ENCODE measurements around a stretch of chr22.

- RRBS = 18% methylated on average over 4 of the region's 15 CpGs
Measured at GRCh38 chr22:48090055-48090485, 399.3 kb upstream of the TAFA5 start.

DNA sequence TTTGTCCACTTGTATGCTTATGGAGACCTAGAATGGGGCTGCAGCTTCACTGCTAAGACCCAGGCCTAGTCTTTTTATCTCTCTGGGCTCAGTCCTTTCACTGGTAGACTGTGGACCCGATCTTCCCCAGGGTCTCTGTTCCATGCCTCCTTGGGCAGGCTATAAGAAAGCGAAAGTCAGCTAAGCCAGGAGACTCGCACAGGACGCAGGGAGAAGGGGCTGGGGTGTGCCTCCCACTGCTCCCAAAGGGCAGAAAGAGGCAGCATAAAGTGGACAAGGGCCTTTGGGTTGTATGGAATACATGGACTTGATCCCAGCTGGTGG, 398.9 kb upstream of the TAFA5 start:
- RRBS = no CpG with 5 or more reads among the region's 4 CpGs

DNA sequence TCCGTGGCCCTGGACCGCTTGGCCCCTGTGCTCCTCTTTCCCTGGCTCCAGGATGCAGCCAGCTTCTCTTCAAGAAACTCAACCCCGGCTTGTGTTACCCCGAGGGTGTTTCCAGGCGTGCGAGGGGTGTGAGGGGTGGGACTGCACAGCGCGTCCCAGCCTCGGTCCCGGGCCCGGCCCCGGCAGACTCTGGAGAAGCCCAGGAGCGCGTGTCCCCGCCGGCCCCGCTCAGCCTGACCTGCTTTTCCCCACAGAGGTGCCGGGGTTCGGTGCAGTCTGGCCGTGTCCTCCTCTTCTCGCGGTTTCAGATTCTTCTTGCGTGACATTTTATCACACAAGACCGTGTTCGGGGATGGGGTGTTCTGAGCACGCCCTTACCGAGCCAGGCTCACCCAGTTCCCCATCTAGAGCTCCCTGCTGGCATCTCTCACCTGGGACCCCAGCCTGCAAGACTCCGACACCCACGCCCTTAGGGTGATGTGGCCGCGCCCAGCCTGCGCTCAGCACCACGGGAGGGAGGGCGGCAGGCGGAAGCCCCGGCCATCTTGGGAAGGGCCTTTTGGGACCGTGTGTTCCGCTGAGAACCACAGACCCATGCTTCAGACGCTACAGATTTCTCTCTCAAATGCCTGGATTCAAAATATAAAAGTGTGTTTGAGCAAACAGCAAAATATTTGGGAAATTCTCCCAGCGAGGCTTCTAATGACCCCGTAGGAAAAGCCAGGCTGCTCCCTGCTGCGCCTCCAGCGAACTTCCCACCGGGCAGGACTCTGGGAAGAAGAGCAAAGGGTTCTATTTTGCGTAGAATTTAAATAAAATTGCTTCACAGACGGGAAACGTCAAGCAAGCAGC, 562.8 kb downstream of the TAFA5 start:
- RRBS = 72% methylated on average over 11 of the region's 47 CpGs

GRCh38 chr22:49062032-49062964, 572.9 kb downstream of the TAFA5 start:
- RRBS = no CpG with 5 or more reads among the region's 21 CpGs

GRCh38 chr22:49152084-49152562, 662.8 kb downstream of the TAFA5 start:
- RRBS = 12% methylated on average over 2 of the region's 7 CpGs

DNA sequence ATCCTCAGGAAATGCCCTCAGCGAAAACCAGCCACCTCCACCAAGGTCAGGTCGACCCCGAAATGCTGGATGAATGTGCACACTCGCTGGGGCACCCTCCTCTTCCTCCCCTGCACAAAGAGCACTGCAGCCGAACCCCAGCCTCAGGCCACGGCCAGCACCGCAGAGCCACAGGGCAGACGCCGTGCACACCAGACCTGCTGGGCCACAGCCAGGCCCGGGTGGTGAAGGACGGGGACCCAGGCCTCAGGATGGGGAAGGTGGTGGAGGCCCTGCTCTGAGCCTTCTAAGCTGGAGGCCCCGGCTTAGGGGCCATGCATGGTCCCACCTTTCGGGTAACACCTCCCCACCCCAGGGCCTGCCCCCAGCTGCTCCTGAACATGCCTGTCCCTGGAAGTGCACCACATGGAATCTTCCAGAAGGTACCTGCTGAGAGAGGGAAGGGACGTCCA, 205.9 kb downstream of the BRD1 start:
- RRBS = 70% methylated on average over 3 of the region's 14 CpGs

DNA sequence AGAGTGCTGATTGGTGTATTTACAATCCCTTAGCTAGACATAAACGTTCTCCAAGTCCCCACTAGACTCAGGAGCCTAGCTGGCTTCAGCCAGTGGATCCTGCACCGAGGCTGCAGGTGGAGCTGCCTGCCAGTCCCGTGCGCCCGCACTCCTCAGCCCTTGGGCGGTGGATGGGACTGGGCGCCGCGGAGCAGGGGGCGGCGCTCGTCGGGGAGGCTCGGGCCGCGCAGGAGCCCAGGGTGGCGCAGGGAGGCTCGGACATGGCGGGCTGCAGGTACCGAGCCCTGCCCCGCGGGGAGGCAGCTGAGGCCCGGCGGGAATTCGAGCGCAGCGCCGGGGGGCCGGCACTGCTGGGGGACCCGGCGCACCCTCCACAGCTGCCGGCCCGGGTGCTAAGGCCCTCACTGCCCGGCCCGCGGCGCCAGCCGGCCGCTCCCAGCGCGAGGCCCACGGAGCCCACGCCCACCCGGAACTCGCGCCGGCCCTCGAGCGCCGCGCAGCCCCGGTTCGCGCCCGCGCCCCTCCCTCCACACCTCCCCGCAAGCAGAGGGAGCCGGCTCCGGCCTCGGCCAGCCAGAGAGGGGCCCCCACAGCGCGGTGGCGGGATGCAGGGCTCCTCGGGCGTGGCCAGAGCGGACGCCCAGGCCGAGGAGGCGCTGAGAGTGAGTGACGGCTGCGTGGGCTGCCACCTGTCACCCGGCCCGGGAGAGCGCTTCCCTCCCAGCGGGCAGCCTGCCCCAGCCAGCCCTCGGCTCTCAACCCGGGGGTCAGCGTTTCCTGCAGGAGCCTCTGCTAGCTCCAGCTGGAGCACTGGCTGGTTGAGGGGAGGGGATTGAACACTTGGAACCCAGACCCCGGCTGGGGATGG, 157.4 kb downstream of the BRD1 start:
- RRBS = 7% methylated on average over 7 of the region's 79 CpGs

GRCh38 chr22:49678180-49678640, 149.5 kb downstream of the BRD1 start:
- RRBS = 55% methylated on average over 1 of the region's 15 CpGs

GRCh38 chr22:49794504-49794907, 33.2 kb downstream of the BRD1 start:
- RRBS = no CpG with 5 or more reads among the region's 10 CpGs

- RRBS = no CpG with 5 or more reads among the region's 26 CpGs
Measured at GRCh38 chr22:49803844-49804575, 23.7 kb downstream of the BRD1 start.

GRCh38 chr22:49815572-49816101, 12.0 kb downstream of the BRD1 start:
- RRBS = 92% methylated on average over 4 of the region's 15 CpGs

DNA sequence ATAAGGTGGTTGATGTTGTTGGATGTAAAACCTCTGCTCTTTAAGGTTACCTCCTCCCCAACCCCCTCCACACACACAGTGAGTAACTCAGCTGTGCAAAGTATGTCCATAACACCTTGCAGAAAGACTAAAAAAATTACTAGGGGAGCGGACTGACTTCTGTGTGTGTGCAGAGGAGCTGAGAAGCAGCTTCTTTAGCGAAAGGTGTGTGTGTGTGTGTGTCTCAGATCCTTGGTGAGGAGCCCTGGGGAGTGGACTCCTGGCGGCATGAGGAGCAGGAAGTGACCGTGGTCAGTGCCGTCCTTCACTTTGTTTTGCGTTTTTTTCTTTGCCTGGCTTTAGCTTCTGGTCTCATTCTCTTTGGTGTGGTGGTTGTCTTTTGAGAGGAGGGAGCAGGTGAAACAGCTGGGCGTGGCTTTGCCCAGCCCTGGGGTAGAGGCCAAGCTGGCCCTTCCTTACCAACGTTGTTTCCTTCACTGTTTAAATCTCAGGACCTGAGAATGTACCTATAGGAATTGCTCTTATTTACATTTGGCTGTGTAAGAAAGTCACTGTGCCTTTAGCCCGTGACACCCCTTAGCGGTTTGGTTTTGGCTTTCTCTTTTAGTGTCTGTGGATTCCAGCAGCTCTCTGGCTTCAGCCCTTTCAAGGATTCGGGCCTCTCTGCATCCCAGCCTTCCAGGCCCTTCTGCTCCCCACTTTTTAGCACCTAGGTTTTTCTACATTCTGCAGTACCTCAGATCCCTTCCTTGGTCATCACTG, 1.9 kb downstream of the ZBED4 start:
- RRBS = no CpG with 5 or more reads among the region's 11 CpGs

GRCh38 chr22:49936651-49937622, 18.5 kb downstream of the CRELD2 start:
- RRBS = 50% methylated on average over 4 of the region's 22 CpGs

DNA sequence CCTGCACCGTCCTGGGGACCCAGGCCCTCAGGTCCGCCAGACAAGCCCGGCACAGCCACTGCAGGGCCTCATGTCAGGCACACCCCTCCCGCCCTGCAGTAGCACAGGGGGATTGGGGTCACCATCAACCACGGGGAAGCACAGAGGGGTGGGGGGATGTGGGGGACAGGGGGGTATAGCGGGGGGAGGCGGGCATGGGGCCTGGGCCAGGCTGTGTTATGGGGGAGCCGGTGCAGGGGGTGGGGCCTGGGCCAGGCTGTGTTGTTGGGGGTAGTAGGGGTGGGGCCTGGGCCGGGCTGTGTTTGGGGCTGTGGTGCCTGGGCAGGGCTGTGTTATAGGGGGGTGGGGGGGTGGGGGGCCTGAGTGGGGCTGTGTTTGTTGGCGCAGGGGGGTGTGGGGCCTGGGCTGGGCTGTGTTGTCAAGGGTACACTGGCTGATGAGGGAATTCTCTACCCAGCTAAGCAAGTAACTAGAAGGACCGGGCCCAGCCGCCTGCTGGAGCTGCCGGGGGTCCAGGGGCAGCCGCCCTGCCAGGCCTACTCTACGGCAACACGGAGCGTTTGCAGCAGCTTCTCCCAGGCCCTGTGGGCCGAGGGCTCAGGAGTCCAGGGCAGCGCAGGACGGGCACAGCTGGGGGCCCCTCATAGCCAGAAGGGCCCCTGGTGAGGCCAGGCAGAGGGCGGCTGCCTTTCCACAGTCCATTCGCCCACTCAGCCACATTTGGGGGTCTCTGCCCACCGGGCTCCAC, 10.2 kb upstream of the PIM3 start:
- RRBS = 24% methylated on average over 2 of the region's 23 CpGs

GRCh38 chr22:49957058-49957257, 3.6 kb upstream of the PIM3 start:
- RRBS = no CpG with 5 or more reads among the region's 6 CpGs

- RRBS = no CpG with 5 or more reads among the region's 11 CpGs
Measured at GRCh38 chr22:49970727-49970964, 10.1 kb downstream of the PIM3 start.

DNA sequence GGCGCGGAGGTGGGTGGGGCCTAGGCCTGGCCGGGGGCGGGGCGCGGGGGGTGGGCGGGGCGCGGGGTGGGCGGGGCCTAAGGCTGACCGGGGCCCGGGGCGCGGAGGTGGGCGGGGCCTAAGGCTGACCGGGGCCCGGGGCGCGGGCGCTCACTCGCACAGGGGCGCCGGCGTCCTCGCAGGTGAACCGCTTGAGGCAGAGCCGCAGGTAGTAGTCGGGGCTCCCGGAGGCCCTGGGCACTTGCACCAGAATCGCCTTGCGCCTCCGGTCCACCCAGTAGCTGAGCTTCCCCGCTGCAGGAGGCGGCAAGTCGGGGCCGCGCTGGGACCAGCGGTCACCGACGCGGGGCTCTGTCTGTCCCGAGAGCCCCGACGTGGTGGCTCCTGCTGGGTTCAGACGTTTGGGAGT, 12.9 kb downstream of the IL17REL start:
- RRBS = 6% methylated on average over 15 of the region's 45 CpGs

DNA sequence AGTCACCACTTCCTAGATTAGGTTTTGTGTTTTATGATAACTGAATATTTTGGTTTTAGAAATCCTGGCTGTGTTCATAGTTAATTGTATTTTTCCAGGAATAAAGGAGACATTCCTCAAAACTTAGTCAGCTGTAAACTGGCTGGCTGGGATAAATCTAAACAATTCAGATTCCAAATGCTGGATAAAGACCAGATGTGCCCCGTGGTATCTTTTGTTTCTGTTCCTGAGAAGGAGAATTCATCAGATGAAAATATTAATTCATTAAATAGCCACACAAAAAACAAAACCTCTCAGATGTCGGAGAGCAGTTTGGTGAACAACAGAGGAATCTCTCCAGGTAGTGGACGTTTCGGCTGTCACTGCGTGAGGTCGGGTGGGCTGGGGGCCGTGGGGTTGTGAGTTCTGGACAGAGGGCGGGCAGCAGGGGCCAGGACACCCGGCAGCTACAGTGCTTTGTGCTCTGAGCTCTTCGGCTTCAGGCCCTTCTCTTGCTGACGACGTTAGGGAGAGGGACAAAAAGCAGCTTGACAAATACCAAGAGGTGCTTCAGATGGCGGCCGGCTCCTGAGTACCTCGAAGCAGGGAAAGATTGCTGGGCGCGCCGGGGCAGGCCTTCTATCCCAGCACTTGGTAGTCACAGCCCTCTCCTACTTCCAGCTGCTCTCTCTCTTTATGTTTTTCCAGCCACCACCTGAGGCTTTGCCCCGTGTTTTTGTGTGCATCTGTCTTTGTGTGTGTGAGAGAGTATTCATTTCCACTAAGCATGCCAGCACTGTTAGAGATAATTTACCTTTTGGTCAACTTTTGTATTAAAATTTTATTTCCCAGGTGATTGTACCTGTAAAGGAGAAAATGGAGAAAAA, 24.7 kb downstream of the MOV10L1 start:
- RRBS = 0% methylated on average over 4 of the region's 19 CpGs

DNA sequence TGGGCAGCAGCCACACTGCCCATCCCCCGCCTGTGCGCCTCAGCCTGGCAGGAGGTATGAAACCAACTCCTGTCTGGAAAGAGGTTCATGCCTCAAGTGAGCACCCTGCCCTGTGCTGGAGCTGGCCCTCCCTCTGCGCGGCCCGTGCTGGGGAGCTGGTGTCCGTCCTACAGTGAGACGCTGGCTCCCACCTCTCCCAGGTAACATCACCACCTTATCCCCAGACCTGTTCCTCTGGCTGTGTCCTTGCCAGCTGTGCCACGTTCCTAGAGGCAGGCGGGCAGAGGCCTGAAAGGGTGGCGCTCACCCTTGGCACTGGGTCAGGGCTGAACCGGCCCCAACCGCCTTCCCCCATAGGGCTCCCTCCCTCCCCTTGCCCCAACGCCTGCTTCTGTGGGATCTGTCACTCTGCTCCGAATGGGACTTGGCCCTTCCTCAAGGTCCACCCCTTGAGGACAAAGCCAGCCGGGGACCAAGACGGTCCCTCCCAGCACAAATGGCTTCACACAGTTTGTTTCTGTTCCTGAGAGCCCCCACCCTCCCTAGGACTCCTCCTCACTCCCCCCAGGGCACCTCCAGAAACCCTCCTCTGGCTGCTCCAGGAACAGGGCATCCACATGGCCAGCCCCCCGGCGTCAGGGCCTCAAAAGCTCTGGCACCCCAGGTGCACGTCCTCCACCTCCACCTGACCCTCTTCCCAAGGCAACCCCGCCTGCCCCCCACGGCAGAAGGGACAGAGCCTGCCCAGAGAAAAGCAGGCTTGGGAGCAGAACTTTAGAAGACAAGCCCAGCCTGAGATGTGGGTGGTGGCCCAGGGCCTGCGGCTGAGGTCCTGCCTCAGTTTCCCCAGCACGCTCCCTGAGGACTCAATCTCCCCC, 2.8 kb upstream of the TRABD start:
- RRBS = no CpG with 5 or more reads among the region's 23 CpGs

DNA sequence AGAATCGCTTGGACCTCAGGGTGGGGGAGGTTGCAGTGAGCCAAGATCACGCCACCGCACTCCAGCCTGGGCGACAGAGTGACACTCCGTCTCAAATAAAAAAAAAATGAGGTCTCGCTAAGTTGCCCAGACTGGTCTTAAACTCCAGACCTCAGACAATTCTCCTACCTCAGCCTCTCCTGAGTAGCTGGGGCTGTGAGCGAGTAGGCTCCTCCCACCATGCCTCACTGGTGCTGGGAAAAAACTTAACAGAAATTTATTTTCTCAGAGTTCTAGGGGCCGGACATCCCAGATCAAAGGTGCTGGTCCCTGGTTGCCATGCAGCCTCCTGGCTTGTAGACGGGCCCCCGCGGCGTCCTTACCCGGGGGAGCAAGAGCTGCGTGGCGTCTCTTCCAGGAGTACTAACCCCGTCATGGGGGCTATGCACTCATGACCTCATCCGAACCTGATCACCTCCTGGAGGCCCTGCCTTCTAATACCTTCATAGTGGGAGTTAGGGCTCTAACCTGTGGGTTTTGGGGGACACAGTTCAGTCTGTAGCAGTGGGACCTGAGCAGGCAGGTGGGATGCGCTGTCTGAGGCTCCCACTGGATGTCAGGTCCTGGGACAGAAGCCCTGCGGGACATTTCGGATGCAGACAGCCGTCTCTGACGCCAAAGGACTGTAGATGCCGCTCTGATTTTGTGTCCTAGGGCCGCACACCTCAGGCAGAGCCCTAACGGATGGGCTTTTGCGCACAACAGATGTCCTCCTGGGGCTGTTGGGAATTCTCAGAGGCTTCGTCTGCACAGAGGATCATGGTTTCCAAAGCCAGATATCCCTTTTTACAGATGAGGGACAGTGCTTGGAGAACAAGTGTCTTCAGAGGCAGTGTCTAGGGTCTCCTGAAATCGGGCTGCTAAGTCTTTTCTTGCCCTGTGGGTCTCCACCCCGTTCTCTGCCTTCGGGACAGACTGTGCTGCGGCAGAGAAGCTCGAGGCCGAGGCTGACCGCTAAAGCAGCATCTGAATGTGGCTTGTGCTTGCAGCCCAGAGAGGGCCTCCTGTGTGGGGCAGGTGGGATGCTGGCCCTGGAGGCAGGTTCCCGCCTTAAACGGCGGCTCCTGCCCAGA, 2.8 kb downstream of the TRABD start:
- RRBS = 81% methylated on average over 6 of the region's 37 CpGs

All from amniotic epithelial cell (primary cell).